Peyer's patch (tissue), 4 donors: Measurements from ENCODE around the genes GJD4, FZD8 and FXYD4.

DNA sequence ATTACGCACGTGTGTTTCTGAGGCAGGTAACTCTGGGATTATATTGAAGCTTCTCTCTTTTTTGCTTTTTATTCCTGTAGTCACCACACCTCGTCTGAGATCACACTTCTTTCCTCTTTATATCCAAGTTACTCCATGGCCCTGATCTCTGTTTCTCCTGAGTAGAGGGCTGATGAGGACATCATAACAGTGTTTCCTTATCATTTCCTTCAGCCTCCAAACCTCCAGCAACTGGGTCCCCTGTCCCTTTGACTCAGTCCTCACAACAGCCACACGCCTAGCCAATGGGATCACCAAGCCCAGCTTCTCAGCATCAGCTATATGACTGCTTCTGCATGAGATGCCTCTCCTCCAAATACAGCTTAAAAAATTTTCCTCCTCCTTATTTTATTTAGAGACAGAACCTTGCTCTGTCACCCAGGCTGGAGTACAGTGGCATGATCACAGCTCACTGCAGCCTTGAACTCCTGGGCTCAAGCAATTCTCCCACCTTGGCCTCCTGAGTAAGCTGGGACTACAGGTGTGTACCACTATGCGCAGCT is 586.2 kb downstream of the PARD3 start:
- PRO-cap = no peak
- RAMPAGE, long total RNA, 4 experiments = no peak in any of the 4 experiments

DNA sequence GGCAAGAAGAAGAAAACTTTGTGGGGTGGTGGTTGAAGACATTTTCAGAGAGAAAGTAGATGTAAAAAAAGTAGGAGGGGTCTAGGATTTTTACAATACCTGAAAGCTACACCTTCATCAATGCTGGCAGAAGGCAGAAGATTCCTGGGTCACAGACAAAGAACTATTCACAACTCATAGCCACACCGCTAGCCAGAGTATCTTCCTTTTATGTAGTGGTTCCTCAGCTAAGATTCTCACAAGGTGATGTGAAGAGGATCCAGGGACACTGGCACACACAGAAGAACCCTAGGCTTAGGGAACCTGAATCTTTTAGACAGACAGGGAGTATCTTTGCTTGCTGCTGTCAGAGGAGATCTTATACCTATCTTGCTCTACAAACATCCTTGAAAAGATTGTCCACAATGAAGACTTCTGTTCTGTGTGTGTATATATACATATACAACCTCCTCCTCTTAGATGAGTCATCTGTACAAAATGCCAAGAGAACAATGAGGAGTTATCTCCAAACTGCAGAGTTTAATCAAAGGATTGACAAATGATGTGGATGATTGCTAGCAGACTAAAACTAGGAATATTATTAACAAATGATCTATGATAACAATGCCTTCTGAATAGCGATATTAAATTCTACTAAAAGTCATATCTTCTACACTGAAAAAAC is 409.4 kb downstream of the PARD3 start:
- PRO-cap = no peak
- RAMPAGE, long total RNA, 4 experiments = start-site peak on the minus strand in 2 of 4 experiments, centred at positions 302 to 420 of the sequence, 10 to 29 reads per replicate

DNA sequence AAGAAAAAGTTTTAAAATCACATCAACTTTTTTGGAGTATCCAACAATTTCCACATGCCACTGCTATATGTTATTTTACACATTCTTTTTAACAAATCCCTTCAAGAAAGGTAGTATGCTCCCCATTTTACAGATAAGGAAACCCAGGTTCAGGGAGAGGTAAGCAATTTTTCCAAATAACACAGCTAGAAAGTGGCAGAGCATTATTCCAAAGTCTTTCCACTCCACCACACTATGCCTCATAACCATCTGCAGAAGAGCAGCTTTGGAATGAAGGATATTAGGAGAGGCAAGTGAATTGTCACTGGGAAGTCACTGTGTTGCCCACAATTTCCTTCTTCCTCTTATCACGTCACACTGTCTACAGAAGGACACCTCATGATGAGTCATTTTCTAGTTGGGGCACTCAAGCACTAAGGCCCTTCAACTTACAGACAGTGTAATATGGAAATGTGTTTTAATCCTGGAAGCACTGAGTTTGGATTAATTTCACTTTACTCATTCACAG is 56.8 kb downstream of the PARD3 start:
- PRO-cap = no peak
- RAMPAGE, long total RNA, 4 experiments = no peak in any of the 4 experiments

- PRO-cap = no peak
- RAMPAGE, long total RNA, 4 experiments = no peak in any of the 4 experiments
Measured at GRCh38 chr10:35011611-35012298, 78.4 kb downstream of the CUL2 start.

GRCh38 chr10:35402916-35403346 is 66.6 kb downstream of the CCNY start:
- PRO-cap = no peak
- RAMPAGE, long total RNA, 4 experiments = no peak in any of the 4 experiments

DNA sequence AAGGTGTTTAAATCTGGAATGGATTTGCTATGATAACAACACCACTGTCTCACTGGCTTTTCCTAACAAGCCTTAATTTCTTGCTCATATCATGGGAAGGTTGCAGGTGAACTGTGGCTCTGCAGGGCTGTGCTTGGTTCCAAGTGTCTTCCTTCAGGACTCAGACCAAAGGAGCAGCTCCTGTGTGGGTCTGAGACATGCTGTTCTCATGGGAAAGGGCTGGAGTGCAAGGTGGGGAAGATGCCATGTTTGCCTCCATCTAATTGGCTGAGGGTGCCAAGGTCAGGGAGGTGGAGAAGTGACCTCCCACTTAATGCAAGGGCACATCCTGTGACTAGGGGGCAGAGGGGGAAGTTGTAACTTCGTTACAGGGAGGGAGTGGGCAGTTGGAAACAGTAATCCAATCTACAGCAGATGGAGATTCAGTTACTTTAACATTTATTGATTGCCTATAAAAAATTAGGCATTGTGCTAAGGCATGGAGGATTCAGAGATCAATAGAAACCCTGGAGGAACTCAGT is 75.6 kb downstream of the CCNY start:
- PRO-cap = no peak
- RAMPAGE, long total RNA, 4 experiments = no peak in any of the 4 experiments

DNA sequence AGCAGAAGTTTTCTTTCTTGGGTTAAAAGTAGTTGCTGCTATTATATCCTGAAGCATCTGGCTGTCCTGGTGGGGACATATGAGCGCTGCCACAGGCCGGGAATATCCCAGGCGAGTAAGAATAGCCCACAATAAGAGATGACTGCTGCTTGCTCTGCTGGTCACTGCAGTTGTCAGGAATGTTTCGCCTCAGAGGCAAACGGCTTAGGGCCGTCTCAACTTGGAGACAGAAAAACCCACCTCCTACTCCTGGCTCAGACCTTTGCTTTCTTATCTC is at the start of gene GJD4:
GJD4 (plus strand) TSS at position 160 of the 277 bp plus-strand sequence.
- PRO-cap = no peak
- RAMPAGE, long total RNA, 4 experiments = no peak in any of the 4 experiments

GRCh38 chr10:35639943-35640517 is 2.1 kb downstream of the FZD8 start:
- PRO-cap = no peak
- RAMPAGE, long total RNA, 4 experiments = no peak in any of the 4 experiments

DNA sequence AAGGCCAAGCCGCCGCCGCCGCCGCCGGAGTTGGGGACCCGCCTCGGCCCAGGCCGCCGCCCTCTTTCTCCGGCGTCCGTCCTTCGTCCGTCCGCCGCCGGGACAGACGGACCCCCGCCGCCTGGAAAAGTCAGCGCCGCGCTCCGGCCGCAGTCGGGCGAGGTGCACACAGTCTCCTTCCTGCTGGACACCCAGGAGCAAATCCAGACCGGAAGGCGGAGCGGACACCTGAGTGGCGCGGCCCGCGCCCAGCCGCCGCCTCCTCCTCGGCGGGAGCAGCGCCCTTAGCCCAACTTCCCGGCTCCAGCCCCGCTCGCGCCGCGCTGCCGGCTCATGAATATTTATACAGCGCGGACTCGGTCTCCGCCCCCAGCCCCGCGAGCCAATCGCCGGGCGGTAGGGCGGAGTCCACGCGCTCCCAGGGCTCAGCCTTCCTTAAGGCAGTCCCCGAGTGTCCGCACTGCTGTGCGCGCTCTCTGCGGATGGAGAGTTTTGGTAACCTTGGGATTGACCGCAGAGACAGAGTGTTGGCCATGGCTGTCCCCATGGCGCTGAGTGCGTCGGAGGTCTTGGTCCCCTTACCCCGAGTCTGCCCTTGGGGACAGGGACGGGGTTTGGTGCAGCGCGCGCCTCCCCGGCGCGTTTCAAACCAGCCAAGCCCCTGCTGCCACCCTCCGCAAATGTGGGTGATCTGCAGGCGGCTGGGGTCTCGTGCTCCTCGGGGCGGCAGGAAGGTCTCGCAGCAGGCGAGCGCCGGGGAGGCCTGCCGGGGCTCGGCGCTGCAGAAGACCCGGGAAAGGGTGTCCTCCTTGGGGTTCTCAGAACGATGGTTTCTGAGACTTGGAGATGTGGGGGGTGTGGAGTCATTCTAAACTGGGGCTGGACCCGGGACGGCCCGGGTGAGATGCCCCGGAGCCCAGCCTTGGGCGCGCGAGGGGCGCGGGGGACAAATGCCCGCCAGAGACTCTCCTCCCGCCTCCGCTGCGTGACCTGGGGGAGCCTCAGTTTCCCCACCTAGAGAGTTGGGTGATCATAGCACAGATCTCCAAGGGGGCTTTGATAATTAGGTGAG is at the start of gene FZD8:
FZD8 (minus strand) TSS at position 317 of the 1,072 bp plus-strand sequence.
- PRO-cap = bidirectional peak, plus-strand start at position 443 of the sequence, minus-strand start at position 317 of the sequence
- RAMPAGE, long total RNA, 4 experiments = no peak in any of the 4 experiments

- PRO-cap = no peak
- RAMPAGE, long total RNA, 4 experiments = no peak in any of the 4 experiments
Measured at GRCh38 chr10:35643052-35643646, 1.1 kb upstream of the FZD8 start.

- PRO-cap = no peak
- RAMPAGE, long total RNA, 4 experiments = no peak in any of the 4 experiments
Measured at GRCh38 chr10:37860755-37861487, 3.5 kb upstream of the ZNF248 start.

DNA sequence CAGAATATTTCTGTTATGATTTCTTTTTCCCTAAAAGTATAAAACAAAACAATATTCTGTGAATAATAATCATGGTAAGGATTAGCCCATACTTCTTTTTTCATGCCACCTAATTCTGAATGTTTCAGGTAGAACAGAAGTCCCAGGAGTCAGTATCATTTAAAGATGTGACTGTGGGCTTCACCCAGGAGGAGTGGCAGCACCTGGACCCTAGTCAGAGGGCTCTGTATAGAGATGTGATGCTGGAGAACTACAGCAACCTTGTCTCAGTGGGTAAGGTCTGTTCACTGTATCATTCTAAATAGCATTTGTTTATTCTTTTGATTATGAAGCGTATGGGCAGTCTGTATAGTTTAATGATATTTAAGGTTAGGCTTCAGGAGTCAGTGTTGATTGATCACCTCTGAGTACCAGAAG is 6.3 kb downstream of the ZNF33A start:
- PRO-cap = no peak
- RAMPAGE, long total RNA, 4 experiments = no peak in any of the 4 experiments

- PRO-cap = no peak
- RAMPAGE, long total RNA, 4 experiments = no peak in any of the 4 experiments
Measured at GRCh38 chr10:38058703-38059250, 35.4 kb upstream of the ZNF37A start.

DNA sequence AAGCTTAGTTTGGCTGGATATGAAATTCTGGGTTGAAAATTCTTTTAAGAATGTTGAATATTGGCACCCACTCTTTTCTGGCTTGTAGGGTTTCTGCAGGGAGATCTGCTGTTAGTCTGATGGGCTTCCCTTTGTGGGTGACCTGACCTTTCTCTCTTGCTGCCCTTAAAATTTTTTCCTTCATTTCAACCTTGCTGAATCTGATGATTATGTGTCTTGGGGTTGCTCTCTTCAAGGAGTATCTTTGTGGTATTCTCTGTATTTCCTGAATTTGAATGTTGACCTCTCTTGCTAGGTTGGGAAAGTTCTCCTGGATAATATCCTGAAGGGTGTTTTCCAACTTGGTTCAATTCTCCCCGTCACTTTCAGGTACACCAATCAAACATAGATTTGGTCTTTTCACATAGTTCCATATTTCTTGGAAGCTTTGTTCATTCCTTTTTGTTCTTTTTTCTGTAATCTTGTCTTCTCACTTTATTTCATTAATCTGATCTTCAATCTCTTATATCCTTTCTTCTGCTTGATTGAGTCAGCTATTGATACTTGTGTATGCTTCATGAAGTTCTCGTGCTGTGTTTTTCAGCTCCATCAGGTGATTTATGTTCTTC is 100.3 kb downstream of the ZNF33B start:
- PRO-cap = no peak
- RAMPAGE, long total RNA, 4 experiments = no peak in any of the 4 experiments

GRCh38 chr10:43192921-43193384 is 54.7 kb downstream of the CSGALNACT2 start:
- PRO-cap = no peak
- RAMPAGE, long total RNA, 4 experiments = no peak in any of the 4 experiments

DNA sequence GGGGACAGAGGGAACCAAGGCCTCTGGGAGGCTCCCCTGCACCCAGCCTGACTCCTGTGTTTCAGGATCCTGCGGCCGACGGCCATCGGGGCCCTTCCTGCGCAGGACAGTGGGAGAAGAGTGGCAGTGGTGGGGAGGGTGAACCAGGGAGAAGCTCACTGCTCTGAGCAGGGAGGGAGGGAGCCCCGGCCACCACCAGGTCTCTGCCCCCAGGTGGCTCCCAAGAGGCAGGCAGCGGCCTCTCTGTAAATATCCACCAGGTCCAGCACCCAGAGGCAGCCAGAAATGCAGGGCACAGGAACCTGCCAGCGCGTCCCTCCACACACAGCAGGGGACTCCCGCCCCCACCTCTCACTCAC is 1.1 kb downstream of the RASGEF1A start:
- PRO-cap = no peak
- RAMPAGE, long total RNA, 4 experiments = no peak in any of the 4 experiments

GRCh38 chr10:43371334-43371939 is at the start of gene FXYD4:
Gene FXYD4 (plus strand): TSS chr10:43371636.
- PRO-cap = no peak
- RAMPAGE, long total RNA, 4 experiments = no peak in any of the 4 experiments

- PRO-cap = no peak
- RAMPAGE, long total RNA, 4 experiments = no peak in any of the 4 experiments
Measured at GRCh38 chr10:43375315-43375781, 3.9 kb downstream of the FXYD4 start.

- PRO-cap = no peak
- RAMPAGE, long total RNA, 4 experiments = no peak in any of the 4 experiments
Measured at GRCh38 chr10:43383857-43384964, 12.8 kb downstream of the FXYD4 start.

DNA sequence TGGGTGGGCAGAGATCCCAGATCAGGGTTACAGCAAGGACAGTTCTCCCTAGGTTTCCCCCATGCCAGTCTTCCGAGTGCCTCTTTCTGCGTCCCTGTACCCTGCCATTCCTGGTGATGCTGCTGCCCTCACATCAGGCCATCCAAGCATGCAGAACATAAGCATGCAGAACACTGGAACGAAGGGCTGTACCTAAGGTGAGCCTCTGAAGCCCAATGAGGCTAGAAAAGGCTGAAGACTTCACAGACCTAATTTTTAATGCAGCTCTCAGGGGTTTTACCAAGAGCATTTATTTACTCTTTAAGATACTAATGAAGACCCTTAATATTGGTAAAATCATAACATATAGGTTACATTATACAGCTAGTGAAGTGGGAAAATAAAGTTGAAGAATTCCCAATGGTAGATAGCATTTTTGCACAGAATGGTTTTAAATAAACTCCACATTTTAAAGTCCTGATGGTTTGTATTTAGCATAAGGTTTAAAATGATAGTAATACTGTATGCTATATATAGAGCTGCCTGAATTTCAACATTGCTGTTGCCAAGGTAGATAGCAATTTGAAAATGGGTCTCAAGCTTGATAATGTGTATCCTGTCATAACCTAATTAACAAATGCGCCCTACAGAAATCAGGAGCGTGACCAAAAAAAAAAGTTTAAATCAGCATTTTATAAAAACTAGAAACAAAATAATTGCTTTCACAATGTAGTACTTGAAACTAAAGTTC is 13.7 kb downstream of the FXYD4 start:
- PRO-cap = no peak
- RAMPAGE, long total RNA, 4 experiments = no peak in any of the 4 experiments